ENCODE measurements around a stretch of chr13.

GRCh38 chr13:113273508-113274116 lies 23.4 kb upstream of the LAMP1 start:
- PRO-cap, 2 experiments: no peak in any of the 2 experiments

DNA sequence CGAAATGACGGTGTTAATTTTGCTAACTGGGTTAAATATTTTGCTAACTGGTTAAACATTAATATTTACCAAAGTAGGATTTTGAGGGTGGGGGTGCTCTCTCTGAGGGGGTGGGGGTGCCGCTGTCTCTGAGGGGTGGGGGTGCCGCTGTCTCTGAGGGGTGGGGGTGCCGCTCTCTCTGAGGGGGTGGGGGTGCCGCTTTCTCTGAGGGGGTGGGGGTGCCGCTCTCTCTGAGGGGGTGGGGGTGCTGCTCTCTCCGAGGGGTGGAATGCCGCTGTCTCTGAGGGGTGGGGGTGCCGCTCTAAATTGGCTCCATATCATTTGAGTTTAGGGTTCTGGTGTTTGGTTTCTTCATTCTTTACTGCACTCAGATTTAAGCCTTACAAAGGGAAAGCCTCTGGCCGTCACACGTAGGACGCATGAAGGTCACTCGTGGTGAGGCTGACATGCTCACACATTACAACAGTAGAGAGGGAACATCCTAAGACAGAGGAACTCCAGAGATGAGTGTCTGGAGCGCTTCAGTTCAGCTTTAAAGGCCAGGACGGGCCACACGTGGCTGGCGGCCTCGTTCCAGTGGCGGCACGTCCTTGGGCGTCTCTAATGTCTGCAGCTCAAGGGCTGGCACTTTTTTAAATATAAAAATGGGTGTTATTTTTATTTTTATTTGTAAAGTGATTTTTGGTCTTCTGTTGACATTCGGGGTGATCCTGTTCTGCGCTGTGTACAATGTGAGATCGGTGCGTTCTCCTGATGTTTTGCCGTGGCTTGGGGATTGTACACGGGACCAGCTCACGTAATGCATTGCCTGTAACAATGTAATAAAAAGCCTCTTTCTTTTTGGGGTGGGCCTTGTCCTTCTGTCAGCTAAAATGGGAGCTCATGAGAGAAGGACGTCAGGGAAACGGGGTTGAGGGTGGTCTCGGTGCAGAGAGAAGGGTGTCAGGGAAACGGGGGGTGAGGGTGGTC lies 25.8 kb downstream of the LAMP1 start:
- PRO-cap, 2 experiments: no peak in any of the 2 experiments

- PRO-cap, 2 experiments: no peak in any of the 2 experiments
Observed at GRCh38 chr13:113326622-113326873, 29.5 kb downstream of the LAMP1 start.

DNA sequence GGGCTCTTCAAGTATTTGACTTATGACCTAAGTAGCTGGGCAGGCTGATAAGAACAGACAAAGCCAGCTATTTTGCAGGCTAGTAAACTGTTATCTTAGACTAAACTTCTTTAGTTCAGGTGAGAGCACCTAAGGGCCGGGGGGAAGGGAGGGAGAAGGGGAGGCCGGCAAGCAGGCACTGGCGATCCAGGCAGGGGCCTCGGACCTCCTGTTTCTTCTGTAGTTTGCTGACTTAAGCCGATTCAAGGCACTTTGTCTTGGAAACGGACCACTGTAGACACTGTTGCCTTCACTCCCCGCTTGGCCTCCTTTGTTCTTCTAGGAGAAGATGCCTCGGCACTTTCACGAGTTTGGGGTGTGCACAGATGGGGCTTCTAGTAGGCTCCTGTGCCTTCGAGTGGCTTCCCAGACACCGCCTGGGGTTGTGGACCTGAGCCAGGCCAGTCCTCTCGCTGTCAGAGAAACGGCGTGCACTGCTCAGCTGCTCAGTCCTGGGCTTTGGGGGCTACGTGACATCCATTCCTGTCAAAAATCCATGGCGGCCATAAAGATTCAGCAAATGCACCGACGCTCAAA lies 34.0 kb upstream of the GRTP1 start:
- PRO-cap, 2 experiments: no peak in any of the 2 experiments

GRCh38 chr13:113422249-113422985 lies 30.9 kb downstream of the ADPRHL1 start:
- PRO-cap, 2 experiments: no peak in any of the 2 experiments

DNA sequence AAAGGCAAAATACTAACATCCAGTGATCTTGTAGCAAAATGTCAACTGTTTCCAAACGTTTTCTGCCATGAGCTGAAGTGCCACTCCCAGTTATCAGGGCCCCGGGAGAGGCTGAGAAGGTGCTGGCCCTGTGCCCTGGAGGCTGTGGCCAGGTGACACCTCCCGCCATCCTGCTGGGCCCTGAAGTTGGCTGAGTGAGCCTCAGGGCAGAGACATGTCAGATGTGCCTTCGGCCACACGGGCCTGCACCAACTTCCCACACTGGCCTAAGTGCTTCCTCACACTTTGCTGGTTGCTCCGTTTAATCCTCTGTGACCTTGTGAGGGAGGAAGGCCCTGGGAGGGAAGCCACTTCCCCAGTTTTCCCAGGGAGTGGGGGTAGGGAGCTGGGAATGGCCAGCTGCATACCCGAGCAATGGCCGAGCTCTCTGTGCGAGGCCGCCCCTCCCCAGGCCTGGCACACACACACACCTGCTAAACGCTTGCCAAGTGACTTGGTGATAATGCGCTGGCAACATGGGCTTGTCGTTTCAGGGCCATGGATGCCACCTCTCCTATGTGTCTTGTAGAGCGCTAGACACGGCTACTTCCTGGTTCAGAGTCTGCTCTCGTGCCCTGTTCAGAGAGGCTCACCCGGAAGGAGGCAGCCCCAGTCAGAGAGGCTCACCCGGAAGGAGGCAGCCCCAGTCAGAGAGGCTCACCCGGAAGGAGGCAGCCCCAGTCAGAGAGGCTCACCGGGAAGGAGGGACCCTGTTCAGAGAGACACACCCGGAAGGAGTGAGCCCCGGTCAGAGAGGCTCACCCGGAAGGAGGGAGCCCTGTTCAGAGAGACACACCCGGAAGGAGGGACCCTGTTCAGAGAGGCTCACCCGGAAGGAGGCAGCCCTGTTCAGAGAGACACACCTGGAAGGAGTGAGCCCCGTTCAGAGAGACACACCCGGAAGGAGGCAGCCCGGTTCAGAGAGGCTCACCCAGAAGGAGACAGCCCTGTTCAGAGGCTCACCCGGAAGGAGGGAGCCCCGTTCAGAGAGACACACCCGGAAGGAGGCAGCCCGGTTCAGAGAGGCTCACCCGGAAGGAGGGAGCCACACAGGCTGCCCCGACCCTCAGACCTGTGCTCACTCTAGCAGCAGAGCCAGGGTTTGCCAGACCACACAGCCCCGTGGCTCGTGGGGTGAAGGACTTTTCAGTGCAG lies 4.4 kb downstream of the ADPRHL1 start:
- PRO-cap, 2 experiments: peak in 1 of 2 experiments; most common plus-strand start position 1,049 of the sequence (in 1)

- PRO-cap, 2 experiments: peak in 2 of 2 experiments; most common plus-strand start chr13:113725073 (in 1); most common minus-strand start chr13:113725183 (in 2)
Observed at GRCh38 chr13:113724828-113725544, 34.0 kb upstream of the TMEM255B start.

DNA sequence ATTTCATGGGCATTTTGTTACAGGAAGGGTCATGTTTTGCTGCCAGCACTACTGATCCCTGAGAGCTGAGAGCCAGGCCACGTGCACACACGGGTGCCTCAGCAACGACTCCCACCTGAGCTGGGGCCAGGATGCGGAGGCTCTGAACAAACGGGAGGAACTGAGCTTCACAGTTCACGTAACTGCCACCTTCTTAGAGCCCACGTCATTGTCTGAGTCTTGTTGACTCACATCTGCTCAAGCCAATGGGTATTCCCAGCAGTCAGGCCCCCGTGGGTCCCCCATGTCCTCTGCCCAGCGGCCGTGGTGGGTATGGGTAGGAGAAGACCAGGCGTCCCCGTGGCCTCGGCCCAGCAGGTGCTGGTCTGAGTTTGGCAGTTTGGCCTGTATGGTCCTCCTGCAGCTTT lies 16.4 kb upstream of the TMEM255B start:
- PRO-cap, 2 experiments: peak in 1 of 2 experiments; most common minus-strand start position 162 of the sequence (in 1)

DNA sequence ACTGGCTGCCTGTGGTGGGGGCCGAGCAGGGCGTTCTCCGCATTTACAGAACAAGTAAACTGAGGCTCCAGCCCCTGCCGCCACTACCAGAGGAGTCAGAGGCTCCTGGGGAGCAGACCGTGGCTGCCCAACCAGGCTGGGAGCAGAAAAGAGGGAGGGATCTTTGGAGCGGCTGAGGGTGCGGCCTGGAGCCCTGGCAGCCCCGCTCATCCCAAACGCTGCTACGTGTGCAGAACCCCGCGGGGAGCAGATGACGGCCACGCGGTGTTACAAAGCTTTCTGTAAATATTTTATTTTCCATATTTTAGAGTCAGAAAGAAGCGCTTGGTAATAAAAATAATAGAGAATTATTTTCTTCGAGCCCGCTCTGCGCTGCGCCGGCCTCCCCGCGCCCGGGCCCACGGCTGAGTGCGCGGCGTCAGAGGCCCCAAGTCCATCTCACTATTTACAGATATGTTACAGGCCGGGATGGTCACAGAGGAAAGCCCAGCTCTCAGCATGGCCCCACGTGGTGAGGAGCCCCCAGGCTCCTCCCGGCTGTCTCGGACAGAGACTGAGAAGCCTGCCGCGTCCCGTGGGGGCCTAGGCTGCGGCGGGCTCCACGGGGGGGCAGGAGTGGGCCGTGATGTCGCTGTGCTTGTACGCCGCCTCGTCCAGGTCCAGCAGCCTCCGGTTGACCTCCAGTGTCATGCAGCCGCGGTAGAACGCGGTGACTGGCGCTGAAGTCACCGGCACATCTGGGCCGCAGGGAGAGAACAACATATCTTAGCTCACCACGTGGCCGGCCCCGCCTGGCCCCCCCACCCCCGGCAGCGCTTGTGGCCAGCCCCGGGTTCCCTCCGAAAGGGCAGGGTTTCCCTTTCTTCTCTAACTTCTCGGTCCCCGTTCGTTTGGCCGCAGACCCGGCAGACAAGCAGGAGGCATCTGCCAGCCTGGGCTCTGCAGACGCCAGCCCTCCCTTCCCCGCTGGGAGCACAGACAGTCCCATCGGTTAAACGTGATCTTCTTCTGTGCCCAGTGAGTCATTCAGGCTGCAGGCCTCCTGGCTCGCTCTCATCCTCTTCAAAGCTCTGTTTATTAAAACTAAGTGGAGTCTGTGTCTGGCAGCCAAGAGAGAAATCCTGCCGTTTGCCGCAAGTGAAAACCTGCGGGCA lies 43.2 kb downstream of the GAS6 start:
- PRO-cap, 2 experiments: no peak in any of the 2 experiments

DNA sequence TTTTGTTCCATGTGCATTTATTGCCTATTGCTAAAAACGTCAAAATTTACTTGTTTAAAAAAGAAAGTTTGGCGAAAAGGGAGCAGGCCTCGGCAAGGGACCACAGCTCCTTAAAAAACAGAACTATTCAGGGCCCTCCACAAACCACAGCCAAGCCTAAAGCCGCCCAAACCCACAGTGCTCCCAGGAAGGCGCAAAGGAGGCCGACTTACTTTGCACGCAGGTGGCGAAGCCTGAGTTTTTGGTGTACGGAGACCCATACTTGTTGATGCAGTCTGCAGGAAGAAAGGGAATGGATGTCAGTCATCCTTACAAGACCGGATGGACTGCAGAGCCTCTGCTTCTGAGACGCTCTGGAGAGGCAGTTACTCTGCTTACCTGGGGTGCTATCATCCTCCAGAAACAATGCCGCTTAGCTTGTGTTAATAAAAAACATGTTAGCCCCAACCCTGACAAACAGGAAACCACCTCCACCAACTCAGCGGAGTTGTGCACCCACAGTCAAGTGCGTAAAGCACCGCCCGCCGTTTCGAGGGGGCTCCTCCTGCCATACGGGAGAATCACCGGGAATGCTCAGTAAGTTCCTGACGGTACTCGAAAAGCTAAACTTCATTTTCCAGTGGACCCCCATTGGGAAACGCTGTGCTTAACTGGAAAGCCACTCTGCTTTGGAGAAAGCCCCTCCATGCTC lies 17.4 kb downstream of the GAS6 start:
- PRO-cap, 2 experiments: no peak in any of the 2 experiments

- PRO-cap, 2 experiments: no peak in any of the 2 experiments
Observed at GRCh38 chr13:113863419-113863815, 459 bp downstream of the GAS6 start.

- PRO-cap, 2 experiments: peak in 1 of 2 experiments; most common minus-strand start chr13:113931151 (in 1)
Observed at GRCh38 chr13:113930860-113931424, 42.9 kb downstream of the C13orf46 start.

DNA sequence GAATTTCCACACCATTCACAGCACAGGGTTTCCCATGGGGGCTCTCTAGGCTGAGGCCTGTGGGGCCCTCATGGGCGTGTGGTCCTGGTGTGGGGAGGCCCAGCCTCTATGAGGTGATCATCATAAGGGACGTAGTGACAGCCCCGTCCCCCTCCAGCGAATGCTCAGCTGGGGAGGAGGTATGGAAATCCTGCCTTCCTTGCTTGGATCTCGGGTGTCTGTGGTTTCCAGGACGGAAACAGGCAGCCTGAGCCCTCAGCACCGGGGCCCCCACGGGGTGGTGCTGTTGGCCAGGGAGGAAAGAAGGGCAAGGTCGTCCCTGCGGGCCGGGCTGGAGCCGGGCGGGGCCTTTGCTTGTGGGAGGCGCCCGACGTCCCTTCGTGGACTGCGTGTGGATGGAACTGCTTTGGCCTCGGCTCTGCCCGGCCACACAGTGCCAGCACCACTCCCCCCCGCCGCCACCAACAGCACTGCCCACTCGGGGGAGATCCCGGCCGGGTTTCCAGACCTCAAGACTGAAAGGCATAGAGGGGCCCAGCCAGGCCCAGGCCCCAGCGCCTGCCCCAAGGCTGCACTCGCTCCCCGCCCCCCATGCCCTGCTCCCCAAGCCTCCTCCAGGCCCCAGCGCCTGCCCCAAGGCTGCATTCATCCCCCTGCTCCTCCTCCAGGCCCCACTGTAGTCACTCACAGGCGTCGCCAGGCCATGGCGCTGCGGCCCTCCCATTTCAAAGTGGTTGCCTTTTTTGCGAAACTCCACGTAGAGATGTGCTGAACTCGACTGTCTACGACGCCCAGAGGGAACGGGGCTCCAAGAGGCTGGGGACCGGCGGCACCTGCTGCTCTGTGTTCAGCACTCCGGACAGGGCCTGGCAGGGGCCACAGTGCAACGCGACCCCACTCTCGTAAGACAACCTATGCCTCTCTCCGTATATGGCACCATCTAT lies 22.6 kb downstream of the C13orf46 start:
- PRO-cap, 2 experiments: peak in 2 of 2 experiments; most common minus-strand start position 514 of the sequence (in 2)

DNA sequence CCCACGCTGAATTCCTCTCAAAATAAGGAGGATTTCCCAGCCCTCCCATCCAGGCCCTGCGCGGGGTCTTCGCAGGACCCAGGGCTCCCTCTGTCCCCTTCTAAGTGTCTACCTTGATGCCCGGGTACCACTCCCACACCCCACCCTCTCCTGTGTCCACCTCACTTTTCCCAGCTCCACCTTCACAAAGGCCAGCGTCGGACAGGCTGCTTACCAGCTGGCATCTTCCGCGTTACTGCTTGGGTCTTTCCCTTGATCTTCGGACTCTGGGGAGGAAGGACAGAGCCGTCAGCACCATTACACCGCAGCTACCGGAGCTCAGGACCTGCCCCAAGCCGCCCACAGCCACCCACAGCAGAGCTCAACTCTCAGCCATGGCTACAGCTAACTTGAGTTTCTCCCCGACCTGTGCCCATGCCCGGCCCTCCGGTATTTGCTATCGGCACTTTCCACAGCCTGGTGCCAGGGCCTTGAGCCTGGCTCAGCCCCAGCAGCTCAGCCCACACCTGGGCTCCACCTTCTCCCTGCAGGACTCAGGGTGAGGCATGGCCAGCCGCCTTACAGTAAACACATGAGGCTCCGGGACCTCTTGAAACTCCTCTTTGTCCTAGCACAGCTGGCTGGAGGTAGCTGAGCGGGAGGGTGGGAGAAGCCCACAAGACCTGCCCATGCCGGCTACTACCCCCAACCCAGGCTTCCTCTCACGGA lies 3.8 kb downstream of the C13orf46 start:
- PRO-cap, 2 experiments: no peak in any of the 2 experiments

GRCh38 chr13:114025147-114025711 lies 51.4 kb upstream of the C13orf46 start:
- PRO-cap, 2 experiments: no peak in any of the 2 experiments

DNA sequence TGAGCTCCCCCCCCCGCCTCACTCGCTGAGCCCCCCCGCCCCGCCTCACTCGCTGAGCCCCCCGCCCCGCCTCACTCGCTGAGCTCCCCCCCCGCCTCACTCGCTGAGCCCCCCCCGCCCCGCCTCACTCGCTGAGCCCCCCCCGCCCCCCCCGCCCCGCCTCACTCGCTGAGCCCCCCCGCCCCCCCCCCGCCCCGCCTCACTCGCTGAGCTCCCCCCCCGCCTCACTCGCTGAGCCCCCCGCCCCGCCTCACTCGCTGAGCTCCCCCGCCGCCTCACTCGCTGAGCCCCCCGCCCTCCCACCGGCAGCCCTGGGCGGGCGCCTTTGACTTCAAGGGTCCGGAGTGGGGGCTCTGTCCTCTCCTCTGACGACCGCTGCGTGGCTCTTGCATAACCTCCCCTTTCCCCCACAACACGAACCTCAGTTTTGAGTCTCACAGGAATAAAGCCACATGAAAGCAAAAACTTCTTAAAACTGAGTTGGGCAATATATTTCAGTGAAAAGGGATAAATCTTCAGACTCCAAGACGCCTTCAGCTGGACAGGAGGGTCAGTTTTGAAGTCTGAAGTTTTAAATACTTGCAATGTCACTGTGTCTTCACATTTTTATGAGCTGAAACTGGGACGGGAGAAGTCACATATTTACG lies 70.5 kb upstream of the C13orf46 start:
- PRO-cap, 2 experiments: no peak in any of the 2 experiments

DNA sequence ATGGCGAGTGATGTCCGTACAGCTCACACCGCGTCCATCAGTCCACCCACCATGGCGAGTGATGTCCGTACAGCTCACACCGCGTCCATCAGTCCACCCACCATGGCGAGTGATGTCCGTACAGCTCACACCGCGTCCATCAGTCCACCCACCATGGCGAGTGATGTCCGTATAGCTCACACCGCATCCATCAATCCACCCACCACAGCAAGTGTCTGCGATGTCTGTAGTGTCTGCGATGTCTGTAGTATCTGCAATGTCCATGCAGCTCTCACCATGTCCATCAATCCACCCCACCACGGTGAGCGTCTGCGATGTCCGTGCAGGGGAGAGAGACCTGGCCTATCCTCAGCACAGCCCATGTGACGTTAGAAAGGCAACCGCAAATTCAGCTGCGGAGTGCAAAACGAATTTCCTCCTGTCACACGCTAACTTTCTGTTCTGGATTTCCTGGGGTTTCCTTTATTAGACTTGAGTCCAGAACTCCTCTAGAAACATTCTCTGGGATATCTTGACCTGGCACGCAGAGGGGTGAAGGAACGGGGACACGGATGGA lies 18.5 kb downstream of the RASA3 start:
- PRO-cap, 2 experiments: peak in 2 of 2 experiments; most common minus-strand start position 300 of the sequence (in 2)

- PRO-cap, 2 experiments: peak in 2 of 2 experiments; most common plus-strand start chr13:114148886 (in 2); most common minus-strand start chr13:114148744 (in 2)
Observed at GRCh38 chr13:114148151-114149155, 16.0 kb upstream of the RASA3 start.

DNA sequence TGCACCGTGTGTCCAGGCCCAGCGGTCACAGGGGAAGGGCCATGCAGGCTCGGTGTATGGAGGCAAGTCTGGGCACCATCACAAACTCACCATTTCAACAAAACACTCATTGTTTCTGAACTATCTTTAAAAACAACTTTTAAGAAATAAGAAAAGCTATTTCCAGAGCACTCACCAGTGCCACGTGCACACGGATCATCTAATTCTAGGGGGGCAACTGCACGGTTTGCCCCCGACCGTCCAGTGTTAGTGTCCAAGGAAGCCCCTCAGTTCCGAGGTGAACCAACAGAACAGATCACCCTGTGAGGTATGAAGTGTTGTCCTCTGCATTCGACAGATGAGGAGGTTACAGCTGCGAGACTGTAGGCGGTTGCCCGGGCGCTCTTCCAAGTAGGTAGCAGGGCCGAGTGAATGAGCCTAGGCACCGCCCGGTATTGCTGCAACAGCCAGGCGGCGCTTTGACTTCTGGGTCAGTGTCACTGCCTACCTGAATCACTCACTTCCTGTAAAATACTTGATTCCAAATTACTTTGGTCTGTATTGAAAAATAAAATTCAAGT lies 19.1 kb upstream of the RASA3 start:
- PRO-cap, 2 experiments: peak in 2 of 2 experiments; most common plus-strand start position 329 of the sequence (in 1); most common minus-strand start position 413 of the sequence (in 2)

- PRO-cap, 2 experiments: no peak in any of the 2 experiments
Observed at GRCh38 chr13:114173085-114173607, 5.9 kb upstream of the CFAP97D2 start.

Measured in cytotoxic T cell (primary cell).